ENCODE measurements around a stretch of chr6.

DNA sequence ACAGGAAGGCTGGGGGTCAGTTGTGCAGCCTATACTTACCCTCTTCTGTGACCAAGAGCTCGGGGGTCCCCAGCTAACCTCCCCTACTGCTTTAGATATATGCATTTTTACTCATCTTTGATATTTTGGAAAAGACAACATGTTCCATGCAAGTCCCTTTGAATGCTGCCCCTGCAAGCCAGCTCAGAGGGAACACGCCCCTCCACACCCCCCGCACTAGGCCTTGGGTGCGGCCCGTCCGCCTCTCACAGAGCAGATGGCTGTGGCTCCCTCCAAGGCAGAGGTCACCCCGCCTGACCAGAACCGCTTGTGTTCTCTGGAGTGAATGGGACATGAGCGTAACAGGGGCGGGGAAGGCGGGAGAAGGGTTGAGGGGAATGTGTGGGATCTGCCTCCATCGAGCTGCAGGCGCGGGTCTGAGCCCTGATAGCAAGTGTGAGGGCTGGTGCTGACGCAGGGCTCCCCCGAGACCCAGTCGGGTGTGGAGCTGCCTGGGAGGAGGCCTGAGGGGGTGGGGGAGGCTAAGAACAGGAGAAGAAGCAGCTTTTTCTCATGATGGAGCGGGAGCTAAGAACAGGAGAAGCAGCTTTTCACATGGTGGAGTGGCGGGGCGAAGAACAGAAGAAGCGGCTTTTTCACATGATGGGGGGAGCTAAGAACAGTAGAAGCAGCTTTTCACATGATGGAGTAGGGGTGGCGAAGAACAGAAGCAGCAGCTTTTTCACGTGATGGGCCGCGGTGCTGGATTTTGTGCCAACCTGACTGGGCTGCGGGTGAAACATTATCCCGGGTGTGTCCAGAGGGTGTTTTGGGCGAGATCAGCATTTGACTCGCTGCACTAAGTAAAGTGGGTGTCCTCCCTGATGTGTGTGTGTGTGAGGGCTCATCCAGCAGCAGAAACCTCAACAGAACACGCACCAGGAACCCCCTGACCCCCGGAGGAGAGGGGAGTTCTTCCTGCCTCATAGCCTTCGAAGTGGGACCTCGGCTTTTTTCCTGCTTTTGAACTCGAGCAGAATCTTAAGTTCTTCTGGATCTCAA is 169.2 kb downstream of the TTLL2 start:
- PRO-cap = no peak
- RAMPAGE, long total RNA, 4 experiments = no peak in any of the 4 experiments

- PRO-cap = no peak
- RAMPAGE, long total RNA, 4 experiments = no peak in any of the 4 experiments
Measured at GRCh38 chr6:167677010-167677570, 149.6 kb upstream of the AFDN start.

DNA sequence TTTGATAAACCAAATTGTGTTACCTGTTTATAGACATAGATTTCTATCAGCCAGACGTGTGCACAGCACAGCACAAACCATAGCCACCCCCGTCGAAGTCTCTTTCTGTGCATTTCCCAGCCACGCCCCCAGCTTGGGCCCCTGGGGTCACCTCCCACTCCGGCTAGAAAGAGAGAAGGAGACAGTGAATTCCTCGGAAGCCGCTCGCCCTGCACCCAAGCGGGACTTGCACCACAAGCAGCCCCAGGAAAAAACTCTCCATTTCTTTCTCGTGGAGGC is 148.7 kb upstream of the AFDN start:
- PRO-cap = no peak
- RAMPAGE, long total RNA, 4 experiments = no peak in any of the 4 experiments

DNA sequence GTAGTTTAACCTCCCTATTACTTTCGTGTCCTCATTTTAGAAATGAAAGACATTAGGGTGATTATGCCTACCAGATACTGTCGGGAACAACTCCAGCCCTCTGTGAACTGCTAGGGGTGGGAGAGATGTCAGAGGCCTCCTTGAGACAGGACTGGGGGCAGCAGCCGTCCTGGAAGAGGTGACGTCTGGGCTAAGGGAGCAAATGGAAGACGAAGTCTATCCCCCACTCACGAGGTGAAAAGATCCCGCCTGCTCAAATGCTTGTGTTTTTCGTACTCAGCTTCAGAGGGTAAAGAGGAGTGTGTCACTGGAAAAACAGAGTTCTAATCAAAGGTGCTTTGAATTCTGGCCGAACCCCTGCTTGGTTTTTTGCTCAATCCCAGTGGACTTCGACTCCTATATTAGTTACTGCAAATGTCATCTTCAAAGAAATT is 62.0 kb upstream of the AFDN start:
- PRO-cap = no peak
- RAMPAGE, long total RNA, 4 experiments = no peak in any of the 4 experiments

DNA sequence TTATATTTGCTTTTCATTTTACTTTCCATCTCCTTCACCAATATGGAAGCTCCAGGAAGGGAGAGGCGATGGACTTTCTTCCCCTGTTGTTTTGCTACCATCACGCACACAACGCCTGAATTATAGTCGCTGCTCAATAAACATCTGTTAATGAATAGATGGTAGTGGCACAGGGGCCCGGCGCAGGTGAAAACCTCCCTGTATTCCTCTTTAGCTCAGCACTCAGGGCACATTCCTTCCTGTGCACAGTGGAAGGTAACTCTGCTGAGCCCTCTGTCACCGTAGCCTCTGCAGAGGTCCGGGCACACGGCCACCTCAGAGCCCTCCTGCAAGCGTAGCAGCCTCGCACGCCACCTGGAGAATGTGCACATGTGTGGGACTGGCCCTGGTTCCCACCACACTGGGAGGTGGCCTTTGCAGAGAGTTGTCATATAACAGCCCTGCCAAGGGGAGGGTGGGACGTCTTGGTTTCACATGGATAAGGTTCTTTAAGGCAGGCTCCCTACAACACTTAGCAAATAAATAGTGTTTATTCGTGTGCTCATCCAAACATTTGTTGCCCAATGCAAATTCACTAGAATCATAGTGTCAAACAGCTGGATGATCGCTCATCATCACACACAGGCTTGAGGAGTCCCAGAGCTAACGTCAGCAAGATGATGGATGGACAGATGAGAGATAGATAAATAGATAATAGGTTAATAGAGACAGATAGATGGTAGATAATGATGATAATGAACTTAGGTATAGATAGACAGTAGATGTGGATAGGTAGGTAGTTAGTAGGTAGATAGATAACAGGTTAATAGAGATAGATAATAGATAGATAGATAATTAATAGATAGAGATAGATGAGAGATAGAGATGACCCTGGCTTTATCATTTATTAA is 32.3 kb upstream of the AFDN start:
- PRO-cap = no peak
- RAMPAGE, long total RNA, 4 experiments = no peak in any of the 4 experiments

DNA sequence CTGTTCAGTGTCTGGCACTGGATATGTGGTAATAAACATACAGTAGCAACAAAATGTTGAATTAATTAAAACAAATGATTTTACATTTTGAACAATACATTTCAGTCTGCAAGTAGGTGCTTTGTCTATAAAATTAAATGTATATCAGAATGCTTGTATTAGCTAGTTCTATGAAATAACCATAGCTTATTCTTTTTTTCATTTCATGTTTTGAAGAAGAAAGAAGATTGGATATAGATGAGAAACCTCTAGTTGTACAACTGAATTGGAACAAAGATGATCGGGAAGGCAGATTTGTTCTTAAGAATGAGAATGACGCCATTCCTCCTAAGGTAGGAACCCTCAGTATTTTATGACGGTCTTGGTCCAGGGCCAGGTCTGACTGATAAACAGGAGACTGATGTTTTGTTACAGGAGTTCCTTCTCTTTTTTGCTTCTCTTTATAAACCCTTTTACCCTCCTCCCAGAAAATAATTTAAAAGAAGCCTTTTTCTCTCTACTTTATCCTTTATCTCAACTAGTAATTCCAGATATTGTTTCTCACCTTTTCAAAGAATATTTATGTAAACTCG is 43.5 kb downstream of the AFDN start:
- PRO-cap = no peak
- RAMPAGE, long total RNA, 4 experiments = no peak in any of the 4 experiments

GRCh38 chr6:168035029-168035858 is 37.8 kb downstream of the KIF25 start:
- PRO-cap = no peak
- RAMPAGE, long total RNA, 4 experiments = no peak in any of the 4 experiments

GRCh38 chr6:168037089-168037808 is 39.8 kb downstream of the KIF25 start:
- PRO-cap = no peak
- RAMPAGE, long total RNA, 4 experiments = no peak in any of the 4 experiments

GRCh38 chr6:168158666-168159097 is 79.7 kb upstream of the FRMD1 start:
- PRO-cap = no peak
- RAMPAGE, long total RNA, 4 experiments = no peak in any of the 4 experiments

DNA sequence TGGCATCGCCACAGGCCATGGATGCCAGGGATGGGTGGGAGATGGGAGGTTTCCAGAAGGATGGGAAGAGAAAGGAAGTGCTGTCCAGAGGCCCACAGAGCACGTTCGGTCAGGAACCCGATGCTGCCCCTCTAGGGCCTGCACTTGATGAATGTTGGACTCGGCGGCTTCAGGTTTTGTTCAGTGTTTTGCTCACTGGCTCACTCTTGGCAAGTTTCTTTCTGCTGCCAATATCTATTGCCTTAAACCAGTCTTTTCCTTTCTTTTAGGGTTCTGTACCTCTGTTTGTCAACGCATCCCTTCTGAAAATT is 97.7 kb downstream of the DACT2 start:
- PRO-cap = no peak
- RAMPAGE, long total RNA, 4 experiments = no peak in any of the 4 experiments

- PRO-cap = no peak
- RAMPAGE, long total RNA, 4 experiments = no peak in any of the 4 experiments
Measured at GRCh38 chr6:168225226-168225716, 94.3 kb downstream of the DACT2 start.

GRCh38 chr6:168315430-168316219 is 4.0 kb downstream of the DACT2 start:
- PRO-cap = no peak
- RAMPAGE, long total RNA, 4 experiments = no peak in any of the 4 experiments

GRCh38 chr6:168318946-168319602 is 503 bp downstream of the DACT2 start:
- PRO-cap = no peak
- RAMPAGE, long total RNA, 4 experiments = no peak in any of the 4 experiments

DNA sequence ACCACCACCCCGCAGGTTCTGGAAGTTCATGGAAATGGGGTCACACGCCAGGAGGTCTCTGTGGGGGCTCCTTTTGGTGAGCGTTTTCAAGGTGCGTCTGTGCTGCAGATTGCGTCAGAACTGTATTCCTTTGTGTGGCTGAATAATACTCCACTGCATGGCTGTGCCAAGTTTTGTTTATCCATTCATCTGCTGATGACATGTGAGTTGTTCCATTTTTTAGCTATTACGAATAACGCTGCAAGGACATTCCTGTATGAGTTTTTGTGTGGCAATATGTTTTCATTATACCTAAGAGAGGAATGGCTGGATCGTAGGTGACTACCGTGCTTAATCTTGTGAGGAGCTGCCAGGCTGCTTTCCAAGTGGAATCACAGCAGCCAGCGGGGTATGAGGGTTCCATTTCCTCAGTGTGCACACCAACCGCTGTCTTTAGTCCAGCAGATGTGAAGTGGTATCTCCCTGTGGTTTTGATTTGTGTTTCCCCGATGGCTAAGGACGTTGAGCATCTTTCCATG is 1.1 kb upstream of the DACT2 start:
- PRO-cap = no peak
- RAMPAGE, long total RNA, 4 experiments = no peak in any of the 4 experiments

DNA sequence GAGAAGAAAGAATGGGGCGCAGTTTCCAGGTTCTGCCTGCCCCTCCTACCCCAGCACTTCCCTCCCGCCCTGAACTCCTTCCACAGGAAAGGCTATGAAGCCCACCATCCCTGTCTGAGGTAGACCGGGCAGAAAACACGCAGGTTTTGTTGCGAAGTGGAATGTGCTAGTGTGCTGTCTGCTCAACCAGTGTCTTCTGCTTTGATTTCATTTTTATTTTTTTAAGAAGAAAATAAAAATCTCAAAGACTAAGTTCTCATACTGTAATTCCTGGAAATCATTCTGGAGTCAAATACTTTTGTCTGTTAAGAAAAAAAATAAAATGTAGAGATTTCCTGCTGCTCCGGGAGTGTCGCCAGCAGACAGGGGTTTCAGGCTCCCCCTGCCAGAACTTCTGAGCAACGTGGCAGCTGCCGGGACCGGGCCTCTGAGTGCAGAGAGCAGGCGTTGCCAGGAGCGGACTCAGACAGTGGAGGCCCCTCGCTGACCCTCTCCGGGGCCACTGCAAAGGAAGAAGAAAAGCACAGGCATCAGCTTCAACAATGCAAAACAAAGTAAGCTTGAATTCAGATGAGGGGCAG is 95.6 kb downstream of the THBS2 start:
- PRO-cap = no peak
- RAMPAGE, long total RNA, 4 experiments = no peak in any of the 4 experiments

GRCh38 chr6:169168949-169169761 is 84.5 kb downstream of the THBS2 start:
- PRO-cap = no peak
- RAMPAGE, long total RNA, 4 experiments = no peak in any of the 4 experiments

GRCh38 chr6:169182615-169183013 is 71.0 kb downstream of the THBS2 start:
- PRO-cap = no peak
- RAMPAGE, long total RNA, 4 experiments = no peak in any of the 4 experiments

DNA sequence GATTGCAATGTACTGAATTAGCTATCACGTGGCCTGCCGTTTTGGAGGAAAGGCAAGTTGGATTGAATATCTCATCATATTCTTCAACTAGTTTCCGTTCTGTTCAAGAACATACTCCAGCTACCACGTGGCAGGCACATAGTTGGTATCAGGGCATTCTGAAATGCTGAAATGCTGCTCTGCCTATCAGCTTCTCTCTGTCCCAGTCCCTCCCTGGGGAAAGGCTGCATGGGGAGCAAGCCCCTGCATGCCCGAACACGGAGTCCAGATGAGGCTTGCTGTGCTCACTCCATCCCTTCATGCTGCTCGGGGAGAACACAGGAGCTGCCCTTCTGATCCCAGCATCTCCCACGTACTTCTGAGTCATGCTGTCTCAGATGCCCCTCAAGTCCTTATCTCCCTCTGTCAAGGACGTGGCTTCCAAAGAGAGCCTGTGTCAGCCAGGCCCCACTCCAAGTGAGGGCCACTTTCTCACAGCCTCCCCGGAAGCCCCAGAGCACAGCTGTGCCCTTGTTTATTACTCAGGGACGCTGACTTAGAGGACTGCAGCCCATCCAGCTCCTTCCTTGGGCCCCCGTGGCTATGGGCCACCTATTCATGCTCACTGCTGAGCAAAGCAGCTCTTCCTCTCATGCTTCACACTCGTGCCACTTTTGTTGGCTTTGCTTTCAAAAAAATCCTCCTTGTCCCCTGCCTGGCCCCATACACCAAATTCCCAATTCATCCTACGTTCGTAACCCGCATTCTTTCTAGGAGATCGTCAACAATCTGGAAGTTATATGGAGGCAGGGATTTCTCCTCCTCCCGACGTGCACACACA is 29.3 kb downstream of the THBS2 start:
- PRO-cap = no peak
- RAMPAGE, long total RNA, 4 experiments = no peak in any of the 4 experiments

DNA sequence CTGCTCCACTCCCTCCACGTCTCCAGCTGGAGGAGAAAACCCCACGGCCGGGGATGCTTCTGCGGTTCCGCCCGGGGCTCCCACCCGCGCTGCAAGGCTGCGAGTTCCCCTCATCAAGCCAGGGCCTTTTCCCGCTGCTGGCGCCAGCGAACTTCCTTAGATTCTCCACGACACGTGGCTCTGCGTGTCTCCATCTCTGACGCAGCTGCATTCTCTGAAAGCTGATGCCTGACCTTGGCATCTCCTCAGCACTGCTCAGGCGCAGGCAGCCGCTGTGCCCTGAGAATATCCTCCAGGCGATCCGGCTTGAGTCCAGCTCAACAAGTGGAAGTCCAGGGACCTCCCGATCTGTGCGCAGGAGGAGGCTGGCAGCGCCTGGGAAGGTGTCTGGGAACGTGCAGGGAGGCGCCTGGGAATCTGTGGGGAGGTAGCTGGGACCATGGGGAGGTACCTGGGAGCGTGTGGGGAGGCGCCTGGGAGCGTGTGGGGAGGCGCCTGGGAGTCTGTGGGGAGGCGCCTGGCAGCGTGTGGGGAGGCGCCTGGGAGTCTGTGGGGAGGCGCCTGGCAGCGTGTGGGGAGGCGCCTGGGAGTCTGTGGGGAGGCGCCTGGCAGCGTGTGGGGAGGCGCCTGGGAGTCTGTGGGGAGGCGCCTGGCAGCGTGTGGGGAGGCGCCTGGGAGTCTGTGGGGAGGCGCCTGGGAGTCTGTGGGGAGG is 171.3 kb upstream of the THBS2 start:
- PRO-cap = no peak
- RAMPAGE, long total RNA, 4 experiments = no peak in any of the 4 experiments

GRCh38 chr6:169427779-169428357 is 174.2 kb upstream of the THBS2 start:
- PRO-cap = no peak
- RAMPAGE, long total RNA, 4 experiments = no peak in any of the 4 experiments

Measured in omental fat pad (tissue), 4 donors.